Measurements from ENCODE around the gene RAB31.

DNA sequence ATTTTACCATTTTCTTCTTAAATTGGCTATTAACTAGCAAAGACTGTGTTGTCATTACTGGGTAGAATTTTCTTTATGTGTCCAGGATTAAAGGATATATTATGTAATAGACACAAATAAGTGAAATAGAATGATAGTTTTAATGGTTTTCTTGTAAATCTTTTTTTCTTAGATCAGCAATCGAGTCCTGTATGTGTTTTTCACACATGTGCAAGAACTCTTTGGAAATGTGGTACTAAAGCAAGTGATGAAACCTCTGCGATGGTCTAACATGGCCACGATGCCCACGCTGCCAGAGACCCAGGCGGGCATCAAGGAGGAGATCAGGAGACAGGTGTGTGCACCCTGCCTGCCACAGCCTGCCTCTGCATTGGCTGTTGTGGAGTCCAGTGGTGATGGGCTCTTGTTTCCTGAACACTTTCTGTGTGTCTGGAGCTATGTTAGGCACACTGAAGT is 49.1 kb downstream of the RALBP1 start:
- PRO-cap, result no peak

DNA sequence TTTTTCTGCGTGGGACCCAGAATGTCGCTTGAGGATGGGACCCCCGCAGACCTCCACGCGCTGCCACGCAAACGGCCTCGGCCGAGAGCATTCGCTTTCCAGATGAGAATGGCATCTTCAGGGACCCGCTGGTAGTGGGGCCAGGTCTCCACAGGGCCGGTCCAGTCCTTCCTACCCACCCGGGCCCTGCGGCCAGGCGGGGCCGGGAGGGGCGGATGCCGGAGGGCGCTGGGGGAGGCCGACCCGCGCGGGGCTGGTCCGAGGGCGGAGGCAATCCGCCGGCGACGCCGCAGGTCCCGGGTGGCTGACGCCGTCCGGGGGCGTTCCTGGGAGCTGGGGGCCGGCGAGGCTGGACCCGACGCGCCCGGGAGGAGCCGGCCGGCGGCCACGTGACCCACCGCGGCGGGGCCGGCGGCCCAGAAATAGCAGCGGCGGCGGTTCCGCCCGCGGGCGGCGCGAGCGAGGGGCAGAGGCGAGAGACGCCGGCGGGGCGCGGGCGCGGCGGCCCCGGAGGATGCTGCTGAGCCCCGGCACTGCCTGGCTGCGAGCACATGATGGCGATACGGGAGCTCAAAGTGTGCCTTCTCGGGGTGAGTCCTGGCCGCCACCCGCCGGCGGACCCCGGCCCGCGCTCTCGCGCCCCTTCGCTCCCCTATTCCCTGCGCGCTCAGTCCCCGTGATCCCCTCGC is at the start of gene RAB31:
Gene RAB31, plus strand, starts transcription at position 447 of the 689 bp plus-strand sequence.
- PRO-cap, result no peak

DNA sequence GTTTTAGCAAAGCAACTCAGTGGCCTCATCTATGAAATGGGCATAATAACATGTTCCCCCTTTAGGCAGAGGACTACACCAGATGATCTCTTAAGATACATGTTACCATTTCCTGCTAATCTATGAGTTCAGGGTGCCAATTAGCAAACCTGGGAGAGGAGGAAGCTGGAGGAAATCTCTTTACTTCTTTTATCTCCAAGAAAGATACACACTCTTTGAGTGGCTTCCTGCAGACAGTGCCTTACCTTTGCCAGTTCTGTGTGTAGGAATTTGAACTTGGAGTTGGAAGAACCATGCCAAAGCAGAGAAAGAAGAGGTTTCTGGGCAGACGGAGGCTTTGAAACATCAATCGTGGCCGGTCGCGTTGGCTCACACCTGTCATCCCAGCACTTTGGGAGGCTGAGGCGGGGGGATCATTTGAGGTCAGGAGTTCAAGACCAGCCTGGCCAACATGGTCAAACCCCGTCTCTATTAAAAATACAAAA is 2.2 kb downstream of the RAB31 start:
- PRO-cap, result no peak

DNA sequence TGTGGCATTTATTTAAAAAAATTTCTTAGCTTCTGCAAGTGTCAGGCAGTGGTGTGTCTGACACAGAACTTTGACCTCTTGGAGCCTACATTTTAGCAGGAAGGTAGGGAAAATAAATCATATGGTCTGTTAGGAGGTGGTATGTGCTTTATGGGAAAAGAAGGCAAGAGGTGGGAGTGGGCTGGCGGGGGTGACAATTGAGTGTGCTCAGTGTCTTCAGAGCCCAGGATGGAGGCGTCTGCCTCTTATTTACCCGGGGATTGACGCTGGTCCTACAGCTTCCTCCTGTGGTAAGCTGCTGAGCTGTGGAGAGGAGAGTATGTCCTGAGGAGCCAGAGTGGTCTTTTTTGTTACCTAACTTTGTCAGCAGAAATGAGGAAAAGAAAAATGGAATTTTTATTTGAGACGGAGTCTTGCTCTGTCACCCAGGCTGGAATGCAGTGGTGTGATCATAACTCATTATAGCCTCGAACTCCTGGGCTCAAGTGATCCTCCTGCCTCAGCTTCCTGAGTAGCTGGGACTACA is 8.3 kb downstream of the RAB31 start:
- PRO-cap, result no peak

DNA sequence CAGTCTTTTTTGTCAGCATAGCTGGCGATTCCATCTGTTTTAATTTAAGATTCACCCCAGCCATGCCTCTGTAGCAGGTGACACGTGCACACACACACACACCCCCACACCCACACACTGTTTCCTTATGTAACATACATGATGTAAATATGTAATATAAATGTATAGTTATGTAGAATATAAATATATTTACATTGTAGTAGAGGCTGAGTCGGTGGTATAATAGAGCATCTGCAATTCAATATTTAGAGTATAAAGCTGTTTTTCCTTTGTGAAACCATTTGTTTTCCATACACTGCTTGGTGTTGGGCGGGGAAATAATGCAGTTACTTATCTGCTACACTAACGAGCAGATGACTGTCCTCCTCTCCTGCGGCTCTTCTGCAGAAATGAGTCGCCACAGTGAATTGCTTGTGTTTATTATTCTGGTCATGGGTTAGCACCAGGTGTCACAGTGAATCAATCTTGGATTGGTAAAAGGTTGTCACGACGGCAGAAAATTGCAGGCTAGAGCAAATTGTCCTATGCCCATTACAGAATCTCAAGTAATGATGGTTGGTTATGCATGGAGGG is 29.2 kb downstream of the RAB31 start:
- PRO-cap, result no peak

- PRO-cap, result no peak
Observed at GRCh38 chr18:9831912-9832581, 53.7 kb upstream of the TXNDC2 start.

- PRO-cap, result no peak
Observed at GRCh38 chr18:9835038-9836354, 50.3 kb upstream of the TXNDC2 start.

DNA sequence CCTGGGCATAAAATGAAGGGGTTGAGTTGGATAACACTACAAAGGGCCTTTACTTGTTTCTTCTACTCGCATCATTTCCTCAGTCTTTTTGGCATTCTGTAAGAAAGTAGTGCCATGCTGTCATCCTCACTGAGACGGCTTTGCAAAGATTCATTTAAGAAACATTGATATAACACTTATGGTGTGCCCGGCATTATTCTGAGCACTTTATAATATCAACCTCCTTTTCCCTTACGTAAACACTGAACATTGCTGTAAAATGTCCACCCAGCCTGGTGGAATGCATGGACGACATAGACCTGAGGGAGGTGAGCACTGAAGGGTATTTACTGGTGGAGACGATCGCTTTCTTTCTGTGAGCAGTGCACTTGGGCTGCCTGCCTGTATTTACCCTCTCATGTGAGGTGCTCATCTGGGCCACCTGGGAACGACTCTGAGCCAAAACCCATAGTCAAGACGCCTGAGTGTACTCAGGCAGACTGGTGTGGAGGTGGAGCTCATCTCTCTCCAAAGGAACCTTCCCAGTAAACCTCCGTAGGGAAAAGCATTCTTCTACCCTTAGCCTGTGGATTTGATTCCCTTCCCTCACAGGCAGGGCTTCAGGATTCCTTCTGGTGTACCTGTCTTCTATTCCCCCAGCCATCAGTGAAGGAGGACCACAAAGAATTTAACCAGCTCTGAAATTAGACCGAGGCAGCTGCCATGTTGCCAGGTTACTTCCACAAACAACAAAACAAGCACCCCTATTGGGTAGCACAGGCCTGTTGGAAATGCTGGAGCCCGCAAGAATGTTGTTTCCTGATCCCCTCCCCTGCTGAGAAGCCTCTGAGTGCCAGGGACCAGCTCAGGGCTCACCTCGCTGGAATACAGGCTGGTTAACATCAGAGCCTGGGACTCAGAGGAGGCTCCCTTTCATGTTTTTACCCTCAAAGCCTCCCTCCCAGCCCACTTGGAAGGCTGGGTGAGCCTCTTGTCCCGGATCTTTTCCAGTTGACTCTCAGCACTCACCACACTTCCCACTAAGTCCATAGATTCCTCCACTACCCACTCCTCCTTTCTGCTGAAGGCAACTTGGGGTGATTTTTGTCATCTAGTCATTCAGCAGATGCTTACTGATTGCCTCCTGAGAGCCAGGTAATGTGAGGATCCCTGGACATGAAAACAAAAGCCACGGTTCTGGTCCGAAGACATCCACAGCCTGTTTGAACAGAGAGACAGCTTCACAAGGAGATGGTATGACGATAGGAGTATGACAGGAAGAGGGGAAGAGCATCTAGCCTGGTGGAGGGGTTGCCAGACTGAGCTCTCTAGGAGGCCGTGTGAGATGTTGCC is 47.4 kb upstream of the TXNDC2 start:
- PRO-cap, result no peak

DNA sequence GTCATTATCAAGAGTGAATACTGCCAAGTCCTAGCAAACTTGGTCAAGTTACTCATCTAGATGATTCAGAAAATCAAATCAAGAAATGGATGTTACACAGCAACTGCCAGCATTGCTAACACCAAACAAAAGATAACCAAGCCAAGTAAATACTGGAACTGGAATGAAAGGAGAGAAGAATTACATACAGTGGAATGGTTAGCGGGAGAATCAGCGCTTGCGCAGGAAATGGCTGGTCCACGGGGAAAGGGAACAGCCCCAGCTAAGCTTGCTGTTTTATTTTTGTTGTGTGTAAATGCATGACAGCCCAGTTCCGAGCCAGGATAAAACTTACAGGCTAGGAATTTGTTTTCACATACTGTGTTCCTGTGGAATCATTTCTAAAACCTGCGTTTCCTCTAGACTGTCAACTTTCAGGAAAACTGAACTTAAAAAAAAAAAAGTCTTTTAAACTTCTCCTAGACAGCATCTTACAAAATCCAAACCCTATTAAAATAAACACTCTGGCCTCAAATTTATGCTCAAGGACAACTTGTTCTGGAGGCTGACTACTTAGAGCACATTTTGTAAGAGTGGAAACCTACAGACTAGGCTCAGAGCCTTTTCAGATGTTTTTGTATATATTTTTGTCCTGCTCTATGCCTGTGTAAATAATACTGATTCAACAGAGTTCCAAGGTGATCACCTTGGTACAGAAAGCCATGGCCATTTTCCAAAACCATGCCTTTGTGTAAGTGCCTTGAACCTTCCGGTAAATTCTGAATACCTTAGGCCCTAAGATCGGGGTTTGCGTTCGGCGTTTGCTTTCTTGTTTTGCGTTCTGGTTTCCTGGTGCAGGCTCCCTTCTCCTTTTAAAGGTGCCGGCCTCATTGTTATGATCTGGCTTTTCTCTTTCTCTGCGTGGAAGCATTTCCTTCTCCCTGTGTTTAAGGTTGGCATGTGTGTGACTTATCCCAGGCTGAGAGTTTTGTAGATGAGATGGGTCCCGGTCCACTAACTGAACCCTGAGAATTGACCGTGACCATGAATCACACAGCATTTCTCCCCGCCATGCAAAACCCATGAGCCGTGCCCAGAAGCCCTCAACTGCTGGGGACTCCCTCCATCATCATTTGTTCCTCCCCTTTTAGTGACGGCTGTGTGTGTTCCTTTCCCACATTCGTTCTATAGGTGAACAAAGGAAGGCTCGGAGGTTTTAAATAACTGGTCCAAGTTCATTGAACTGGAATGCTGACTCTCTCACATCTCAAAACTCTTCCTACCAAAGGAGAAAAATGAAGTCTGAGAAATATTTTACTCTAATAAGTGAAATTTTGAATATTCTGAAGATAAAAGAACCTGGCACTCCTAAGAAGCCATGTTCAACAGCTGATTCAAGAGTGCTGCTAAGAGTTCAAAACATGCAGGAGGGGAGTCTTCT is 30.4 kb upstream of the TXNDC2 start:
- PRO-cap, result no peak

DNA sequence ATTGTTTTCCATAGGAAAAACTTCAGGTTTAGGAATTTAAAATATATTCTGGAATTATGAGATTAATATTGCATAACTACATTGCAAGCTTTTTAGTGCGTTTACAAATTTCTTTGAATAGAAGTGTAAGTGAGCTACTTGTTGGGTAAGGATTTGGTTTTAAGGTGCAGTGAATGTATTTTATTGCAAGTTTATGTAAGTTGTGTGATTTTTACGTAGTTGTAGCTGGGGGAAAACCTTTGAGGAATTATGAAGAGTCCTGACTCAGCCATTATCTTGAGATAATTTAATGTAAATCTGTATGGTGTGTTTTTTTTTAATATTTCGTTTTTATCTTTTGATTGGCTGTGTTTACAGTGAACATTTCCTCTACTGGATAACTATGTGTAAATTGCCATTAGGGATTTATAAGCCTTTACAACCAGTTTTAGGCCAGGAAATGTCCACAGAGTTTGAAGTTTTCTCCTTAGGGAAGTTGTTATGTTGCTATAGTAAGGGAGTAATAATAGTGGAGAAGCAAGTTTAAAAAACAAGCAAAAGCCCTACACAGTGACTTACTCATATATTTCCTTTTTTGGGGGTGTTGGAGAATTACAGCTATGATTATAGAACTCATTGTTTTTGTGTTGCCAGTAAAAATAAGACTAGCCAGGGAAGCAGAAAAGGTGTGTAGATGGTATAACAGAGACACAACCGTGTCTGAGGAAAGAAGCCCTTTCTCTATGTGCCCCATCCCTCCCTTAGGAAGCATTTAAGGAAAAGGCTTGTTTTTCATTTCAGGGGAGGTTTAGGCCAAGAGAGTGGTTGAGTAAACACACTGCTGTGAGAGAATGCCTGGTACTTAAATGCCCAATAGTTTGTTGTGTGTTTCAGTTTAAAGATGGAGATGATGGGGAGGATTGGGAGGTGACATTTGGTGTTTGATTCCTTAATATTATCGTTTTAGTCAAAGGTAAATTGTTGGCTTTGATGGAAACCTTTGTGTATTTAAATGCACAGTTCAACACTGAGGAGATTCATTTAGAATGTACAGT is 2.2 kb downstream of the VAPA start:
- PRO-cap, result no peak

DNA sequence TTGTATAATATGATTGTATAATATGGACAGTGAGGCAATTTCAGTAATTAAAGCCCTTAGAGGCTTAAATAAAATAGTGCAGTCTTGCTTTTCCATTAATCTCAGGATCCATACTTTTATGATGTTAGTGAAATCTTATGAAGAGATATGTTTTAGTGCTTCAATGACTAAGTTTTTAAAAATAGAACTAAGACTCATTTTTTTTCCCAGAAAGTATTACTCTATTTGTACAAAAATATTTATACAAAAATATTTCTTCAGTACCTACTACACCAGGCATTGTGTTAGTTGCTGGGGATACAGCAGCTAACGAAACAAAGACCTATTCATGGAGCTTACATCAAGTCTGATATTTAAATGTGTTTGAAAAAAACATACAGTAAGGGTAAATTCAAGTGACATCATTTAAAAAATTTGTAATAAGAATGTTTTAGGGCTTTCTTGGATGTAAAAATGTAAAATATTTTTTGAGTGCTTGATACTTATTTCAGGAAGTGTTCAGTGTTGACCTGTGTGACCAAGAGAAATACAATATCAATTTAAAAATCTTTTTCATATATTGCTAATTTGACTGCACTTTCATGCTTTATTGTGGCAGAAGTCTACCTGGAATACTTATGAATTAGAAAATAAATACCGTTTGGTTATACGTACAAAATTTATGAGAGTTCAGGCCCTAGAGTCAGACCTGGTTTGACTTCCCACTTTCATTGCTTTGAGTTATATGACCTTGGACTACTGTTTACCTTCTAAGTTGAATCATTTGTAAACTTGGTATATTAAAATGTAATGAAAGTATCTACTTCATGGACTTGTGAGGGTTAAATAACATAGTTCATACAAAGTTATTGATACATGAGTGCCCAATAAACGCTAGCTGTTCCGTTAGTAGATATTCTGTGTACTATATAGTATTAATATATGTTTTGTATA is 11.7 kb downstream of the VAPA start:
- PRO-cap, result no peak

DNA sequence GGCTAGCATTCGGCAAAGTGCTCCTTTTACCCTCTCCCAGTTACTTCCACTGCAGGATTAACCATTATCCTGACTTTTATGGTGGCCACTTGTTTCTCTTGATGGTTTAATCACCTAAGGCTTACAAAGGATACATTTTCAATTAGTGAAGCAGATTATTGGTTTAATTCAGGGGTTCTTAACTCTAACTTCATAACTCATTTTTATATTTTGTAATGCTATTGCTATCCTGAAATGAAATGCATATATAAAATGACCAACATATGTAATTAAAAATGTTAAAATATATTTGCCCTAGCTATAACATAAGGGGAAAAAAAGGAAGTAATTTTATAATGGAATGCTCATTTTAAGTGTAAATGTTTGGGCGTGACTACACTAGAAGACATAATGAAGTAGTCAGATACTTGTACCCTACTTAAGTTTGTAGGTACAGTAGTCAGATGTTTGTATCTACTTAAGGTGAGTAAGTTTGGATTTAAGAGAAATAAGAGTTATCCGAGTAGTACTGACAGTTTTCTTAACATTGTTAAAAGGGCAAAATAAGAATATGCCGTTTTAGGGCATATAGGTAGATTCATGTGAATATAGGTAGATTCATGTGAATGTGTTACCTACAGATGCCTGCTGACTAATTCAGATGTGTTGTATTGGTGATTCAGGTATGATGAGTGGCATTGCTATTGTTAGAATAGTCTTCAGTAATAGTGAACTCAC is 14.7 kb downstream of the VAPA start:
- PRO-cap, result no peak

DNA sequence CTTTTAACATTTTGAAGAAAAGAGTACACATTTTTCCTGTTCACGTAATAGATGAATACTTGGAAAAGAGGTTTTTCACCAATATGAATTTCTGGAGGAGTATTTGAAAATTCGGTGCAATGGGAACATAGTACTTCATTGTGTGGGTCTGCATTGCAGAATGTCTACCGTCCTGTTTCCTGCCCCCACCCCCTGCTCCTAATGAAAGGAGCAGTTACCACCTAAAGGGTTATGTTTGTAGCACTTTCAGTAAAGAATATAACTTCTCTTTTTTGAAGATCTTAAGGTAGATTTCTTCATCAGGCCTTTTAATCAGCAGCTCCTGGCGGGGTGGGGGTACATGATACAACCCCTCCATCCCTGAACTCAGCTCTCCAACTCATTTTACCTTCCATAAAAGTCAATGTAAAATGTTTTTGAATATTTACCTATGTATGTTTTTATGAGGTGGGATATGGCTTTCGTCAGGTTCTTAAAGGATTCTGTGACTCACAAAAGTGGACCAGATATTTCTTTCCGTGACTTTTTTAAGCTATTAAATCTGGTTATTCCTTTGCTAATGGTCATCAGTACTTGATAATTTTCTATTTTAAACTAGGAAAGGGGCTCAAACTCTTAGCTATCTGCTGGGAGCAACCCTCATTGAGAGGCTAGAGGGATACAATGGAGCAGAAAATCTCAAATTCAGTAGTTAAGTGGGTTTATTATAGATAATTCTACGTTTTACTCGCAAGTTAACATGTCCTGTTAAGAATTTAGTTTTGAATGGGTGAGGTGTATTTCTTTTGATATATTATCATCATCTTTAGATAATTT is 15.5 kb downstream of the VAPA start:
- PRO-cap, result no peak

- PRO-cap, result no peak
Observed at GRCh38 chr18:9958282-9959249, 44.8 kb downstream of the VAPA start.

- PRO-cap, result no peak
Observed at GRCh38 chr18:9959778-9960642, 46.2 kb downstream of the VAPA start.

- PRO-cap, result no peak
Observed at GRCh38 chr18:10023984-10024391, 110.2 kb downstream of the VAPA start.

DNA sequence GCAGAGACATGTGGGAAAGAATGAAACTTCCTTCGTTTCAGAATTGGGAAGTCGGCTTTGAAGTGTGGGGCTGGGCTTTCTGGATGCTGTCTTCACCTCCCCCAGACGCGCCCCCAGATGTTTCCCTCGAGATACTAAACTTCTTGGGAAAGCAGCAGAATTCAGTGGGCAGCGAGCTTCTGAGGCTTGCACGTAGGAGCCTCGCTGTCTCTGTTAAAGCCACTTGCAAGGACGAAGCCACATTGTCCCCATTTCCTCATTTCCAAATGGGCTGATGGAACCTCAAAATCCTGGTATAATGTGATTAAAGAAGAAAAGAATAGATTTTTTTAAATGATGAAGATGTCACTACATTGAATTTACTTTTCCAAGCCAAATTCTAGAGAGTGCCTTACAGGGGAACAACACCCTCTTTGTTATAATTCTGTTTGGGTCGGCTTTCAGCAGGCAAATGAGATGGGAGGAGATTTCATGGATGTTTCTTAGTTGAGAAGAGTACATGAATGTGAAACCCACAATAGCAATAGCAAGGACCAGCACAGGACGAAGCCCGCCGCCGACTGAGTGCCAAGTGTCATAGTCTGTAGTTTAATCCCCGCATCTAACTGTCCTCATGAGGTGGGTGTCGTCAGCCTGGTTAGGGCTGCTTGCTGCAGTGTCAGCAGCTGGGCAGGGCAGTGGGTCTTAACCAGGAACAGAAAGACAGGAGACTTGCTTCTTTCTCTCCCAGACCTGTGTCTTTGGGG is 146.4 kb downstream of the VAPA start:
- PRO-cap, result no peak

DNA sequence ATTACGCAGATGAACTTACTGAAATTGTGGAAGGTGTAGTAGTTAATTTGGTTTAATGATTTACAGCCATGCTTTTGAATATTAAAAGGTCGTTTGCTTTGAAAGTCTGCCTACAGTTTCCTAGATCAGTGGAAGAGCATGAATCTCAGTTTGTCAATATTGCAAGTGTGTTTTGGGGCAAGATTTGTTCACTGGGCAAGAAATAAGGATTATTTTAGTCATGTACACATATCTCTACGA is 164.4 kb downstream of the VAPA start:
- PRO-cap, result no peak

DNA sequence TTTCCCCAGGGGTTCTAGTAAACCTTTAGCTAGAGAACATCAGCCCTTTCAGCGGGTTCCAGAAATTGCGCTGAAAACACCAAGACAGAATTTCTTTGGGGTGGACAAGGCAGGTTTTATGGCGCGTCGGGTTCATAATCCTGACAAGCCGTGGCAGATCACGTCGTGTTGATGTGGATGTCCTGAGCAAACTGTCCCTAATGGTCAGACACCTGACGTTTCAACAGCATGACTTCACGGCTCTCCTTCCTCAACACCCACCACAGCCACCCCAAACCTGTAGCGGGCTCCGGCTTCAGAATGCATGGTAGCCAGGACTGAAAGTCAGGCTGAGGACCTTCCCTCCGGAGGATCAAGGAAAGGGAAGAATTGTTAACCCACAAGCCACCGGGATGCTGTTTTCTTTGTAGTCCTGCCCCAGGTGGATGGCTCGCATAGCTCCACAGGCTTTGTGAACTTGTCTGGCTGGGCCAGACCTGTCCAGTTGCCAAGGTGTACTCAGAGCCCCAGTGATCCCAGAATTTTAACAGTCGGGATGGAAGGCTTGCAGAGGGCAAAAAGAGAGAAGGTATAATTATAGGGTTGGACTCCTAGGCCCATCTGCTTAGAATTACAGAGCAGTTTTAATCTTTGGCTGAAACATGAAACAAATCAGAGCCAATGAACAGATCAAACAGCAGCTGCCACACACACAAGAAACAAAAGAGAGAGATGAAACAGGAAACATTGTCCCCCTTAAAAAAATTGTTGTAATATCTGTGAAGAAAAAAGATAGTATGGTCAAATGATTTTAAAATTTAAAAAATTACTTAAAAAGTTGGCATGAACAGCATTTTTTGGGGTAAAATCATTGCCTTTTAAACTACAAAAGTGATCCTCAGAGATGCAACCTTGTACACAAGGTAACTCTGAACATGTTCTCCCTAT is 1.6 kb downstream of the APCDD1 start:
- PRO-cap, result no peak

DNA sequence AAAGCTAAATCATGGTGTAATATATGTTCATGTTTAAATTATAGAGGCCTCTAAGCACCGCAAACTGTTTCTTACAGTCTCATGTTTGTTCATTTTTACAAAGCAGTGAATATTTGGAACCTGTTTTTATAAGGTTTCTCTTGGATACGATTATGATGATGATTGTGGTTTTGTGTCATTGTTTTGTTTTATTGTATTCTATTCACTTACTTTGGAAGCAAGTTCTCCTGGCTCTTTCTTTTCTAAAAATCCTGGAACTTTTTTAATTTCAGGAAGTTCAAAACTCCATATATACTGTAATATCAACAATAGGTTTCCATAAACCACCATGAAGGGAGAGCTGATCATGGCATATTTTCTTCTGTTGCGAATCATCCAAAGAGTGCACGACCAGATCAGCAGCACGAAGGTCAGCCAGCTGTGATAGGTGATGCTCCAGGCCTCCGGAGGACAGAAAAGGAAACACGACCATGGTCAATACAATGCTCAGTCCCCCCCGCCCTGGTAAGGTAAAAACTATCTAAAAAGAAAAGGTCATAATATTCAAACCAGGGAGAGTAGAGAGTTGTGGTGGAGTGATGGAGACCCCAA is 268.8 kb downstream of the NAPG start:
- PRO-cap, result no peak